Gastroesophageal sphincter (tissue), 4 donors: Measurements from ENCODE around the genes RNLS, LIPM and IFIT3.

DNA sequence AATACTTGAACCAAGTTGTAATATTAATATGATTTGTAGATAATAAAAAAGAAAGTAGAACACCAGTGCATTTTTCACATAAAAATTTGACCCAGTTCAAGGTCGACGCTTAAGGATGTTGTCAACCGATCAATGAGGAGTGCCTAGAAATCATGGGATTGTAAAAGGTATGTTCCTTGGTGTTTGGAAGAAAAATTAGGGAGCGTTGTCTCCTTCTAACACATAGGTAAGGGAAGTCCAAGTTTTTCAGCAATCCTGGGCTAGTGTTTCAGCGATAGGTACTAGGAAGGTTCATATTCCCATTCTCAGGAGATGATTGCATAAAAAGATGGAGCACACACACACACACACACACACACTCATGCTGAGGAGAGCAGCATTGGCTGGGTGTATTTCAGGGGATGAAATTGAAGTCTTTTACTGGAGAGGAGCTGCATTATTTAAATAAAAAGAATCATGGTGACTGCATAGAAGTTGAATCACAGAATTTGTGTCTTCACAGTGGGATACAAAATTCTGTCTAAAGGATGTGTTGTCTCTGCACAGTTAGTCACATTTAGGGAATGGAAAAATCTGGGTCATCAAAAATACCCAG is 10.7 kb downstream of the PAPSS2 start:
- PRO-cap: no peak
- RAMPAGE, long total RNA, 4 experiments: no peak in any of the 4 experiments

GRCh38 chr10:87693995-87694515 is 34.4 kb downstream of the PAPSS2 start:
- PRO-cap: no peak
- RAMPAGE, long total RNA, 4 experiments: no peak in any of the 4 experiments

GRCh38 chr10:87871857-87872305 is 8.5 kb downstream of the PTEN start:
- PRO-cap: no peak
- RAMPAGE, long total RNA, 4 experiments: no peak in any of the 4 experiments

GRCh38 chr10:87883372-87883813 is 20.0 kb downstream of the PTEN start:
- PRO-cap: no peak
- RAMPAGE, long total RNA, 4 experiments: no peak in any of the 4 experiments

DNA sequence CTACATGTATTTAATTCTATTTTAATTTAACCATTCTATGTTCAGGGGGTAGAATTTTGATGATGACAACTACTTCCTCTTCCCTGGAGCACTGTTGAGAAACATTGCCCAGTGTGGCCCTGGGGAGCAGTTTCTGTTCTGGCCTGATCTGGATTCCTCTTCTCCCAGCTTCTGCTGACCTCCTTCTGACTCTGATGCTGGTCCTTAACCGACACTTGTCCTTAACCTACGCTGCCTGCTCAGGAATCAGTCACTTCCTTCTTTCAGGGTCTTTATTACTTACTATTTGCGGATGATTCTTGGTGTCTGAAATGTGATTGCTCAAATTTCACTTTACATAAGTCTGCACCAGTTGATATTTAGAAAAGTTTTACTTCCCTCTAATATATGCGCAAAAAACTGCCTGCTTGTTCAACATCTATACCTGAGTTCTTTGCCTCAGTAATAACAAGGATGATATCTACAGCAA is 164.1 kb downstream of the PTEN start:
- PRO-cap: unidirectional peak, minus-strand start at position 196 of the sequence
- RAMPAGE, long total RNA, 4 experiments: no peak in any of the 4 experiments

DNA sequence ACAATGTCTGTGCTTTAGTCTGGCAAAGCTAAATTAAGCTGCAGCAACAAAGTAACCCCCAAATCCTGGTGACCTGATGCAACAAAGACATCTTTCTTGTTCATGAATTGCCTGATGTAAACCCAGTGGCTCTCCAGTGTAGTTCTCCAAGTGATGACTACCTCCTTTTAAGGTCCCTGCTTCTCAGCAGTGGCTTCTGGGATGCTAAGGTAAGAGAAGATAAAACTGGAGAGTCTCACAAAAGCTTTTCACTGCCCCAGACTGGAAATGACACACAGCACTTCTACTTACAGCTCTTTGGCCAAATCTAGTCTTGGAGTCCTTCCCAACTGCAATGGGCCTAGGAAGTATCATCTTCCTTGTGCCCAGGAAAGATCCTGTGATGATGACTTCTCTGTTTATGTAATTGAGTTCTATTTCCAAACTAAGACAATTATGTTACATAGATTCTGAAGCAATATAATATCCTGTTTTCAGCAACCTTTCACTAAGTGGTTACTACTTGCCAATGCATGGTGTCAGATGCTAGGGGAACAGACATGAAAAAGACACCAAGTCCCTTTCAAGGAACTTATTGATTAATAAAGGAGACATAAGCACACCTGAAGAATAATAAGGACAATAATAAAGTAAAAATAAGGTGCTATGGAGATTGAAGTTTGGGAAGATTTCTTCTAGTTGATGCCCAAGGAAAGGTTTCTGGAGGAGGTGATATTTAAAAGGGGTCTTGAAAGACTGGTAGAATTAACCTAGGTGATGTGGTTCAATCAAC is 234.1 kb downstream of the PTEN start:
- PRO-cap: no peak
- RAMPAGE, long total RNA, 4 experiments: no peak in any of the 4 experiments

GRCh38 chr10:88113139-88113715 is 249.8 kb downstream of the PTEN start:
- PRO-cap: no peak
- RAMPAGE, long total RNA, 4 experiments: no peak in any of the 4 experiments

GRCh38 chr10:88152774-88153412 is 289.5 kb downstream of the PTEN start:
- PRO-cap: no peak
- RAMPAGE, long total RNA, 4 experiments: no peak in any of the 4 experiments

- PRO-cap: no peak
- RAMPAGE, long total RNA, 4 experiments: no peak in any of the 4 experiments
Observed at GRCh38 chr10:88245942-88246519, 337.1 kb downstream of the RNLS start.

DNA sequence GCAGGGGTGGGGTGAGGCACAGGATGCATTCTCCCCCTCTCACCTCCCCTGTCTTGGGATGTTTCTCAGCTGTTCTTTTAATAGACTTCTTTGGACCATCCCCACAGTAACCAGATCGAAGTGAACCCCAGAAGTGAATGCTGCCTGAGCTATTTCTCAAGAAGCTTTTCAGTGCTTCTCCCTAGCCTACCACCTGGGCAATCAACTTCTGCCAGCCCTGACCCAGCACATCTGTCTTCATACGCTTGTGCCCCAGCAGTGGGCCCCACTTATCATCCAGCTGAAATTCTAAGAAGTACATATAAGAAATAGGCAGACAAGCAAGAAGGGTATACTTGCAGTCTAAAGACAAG is 83.6 kb downstream of the RNLS start:
- PRO-cap: no peak
- RAMPAGE, long total RNA, 4 experiments: no peak in any of the 4 experiments

DNA sequence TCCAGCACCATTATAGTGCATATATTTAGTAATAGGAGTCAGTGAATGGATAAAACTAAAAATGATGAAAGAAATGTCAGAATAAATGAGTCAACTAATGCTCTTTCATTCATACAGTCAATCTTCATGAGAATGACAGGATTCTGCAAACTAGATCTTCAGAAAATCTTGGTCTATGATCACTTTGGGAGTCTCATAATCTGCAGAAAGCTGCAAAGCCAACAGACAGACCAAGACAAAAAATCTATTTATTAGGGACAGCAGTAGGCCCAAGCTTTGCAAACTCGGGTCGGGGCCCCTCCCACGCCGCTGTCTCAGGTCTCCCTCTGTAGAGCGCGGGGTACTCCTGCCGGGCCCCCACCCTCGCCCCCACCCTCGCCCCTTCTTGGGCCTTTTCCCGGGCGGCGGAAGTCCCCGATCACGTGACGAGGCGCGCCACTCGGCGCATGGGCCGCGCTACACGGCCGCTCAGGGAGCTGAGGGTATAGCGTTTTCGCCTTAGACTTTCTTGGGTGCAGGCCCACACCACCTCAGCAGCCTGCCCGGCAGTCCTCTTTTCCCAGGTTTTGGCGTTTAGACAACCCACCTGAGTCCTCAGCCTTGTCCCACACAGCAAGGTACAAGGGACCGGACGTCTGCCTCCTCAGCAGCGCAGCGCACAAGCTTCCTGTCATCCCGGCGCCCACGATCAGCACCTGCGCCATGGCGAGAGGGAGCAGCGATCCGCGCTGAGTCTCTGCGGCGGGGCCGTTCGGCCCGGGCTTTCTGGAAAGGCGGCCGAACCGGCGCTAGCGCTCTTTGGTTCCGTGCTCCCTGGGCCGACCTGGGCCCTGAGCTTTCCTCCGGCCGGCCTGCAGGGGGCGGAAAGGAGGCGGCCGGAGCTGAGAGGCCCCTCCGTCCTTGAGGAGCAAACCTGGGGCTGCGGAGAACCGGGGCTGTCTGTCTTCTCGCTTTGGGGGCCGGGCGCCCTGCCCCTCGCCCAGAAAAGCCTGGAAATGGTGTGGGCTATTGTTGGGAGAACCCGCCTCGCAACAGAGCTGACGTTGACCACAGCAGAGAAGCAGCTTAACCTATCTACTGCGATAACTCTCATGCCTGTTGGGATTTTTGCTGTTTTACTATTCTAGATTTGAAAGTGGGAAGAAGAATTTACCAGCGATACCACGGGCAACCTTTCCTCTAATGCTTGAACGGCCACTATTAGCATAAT is at the start of gene RNLS:
RNLS (minus strand) TSS at position 832 of the 1,210 bp plus-strand sequence.
- PRO-cap: unidirectional peak, plus-strand start at position 456 of the sequence; bidirectional peak, plus-strand start at position 731 of the sequence, minus-strand start at position 765 of the sequence; bidirectional peak, plus-strand start at position 1,034 of the sequence, minus-strand start at position 832 of the sequence
- RAMPAGE, long total RNA, 4 experiments: start-site peak on the plus strand in 1 of 4 experiments, centred at position 446 of the sequence, 28 reads per replicate; start-site peak on the minus strand in 3 of 4 experiments, centred at positions 733 to 832 of the sequence, 7 to 23 reads per replicate

GRCh38 chr10:88802609-88802990 is at the start of gene LIPM:
Gene LIPM (plus strand): TSS chr10:88802730.
- PRO-cap: no peak
- RAMPAGE, long total RNA, 4 experiments: no peak in any of the 4 experiments

DNA sequence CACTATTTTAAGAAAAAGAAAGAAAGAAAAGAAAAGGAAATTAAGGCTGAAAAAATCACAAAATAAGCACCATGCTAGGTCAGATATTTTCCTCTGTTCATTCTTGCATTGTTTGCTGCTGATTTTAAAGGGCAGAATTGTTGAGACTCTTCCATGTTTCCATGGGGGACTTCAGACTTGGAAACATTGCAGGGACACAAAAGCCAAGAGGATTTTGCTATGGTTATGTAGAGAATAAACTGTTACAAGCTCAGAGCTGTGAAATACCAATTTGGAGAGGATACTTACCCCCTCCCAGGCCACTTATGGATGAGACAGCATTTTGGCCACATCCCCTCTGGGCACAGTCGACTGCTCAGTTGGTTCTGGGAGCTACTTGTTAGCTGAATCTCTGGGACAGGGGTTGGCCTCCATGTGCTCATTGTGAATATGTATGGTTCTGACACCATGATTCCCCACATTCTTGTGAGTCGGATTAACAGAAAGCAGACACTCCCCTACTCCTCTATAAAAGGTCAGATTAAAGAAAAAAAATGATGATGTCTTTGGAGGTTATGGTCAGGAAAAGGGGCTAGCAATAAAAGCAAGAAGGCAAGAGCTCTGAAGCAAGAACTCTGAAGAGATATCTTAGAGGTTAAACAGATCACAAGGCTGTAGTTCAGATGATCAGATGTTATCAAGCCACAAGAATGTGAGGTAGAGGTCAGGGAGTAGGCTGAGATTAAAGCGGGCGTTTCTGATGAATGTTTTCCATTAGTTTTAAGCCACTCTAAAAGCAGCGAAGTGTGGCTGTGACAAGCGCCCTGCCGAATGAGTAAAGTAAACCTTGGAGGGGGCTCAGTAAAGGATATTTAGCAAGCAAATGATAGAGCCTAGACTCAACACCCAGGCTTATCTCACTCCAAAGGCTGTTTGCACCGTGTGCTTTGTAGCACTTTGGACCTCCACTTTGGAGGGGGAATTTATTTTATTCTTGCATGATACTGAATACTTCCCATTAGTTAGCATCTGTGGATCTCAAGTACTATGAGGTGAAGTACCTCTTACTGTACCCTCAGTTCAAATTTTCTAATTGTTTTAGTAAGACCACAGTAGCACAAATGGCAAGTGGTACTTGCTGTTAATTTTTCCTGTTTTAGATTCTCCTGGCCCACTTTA is 17.2 kb downstream of the STAMBPL1 start:
- PRO-cap: no peak
- RAMPAGE, long total RNA, 4 experiments: no peak in any of the 4 experiments

- PRO-cap: no peak
- RAMPAGE, long total RNA, 4 experiments: no peak in any of the 4 experiments
Observed at GRCh38 chr10:88940378-88940751, 12.2 kb downstream of the ACTA2 start.

- PRO-cap: no peak
- RAMPAGE, long total RNA, 4 experiments: no peak in any of the 4 experiments
Observed at GRCh38 chr10:88944845-88945312, 7.7 kb downstream of the ACTA2 start.

DNA sequence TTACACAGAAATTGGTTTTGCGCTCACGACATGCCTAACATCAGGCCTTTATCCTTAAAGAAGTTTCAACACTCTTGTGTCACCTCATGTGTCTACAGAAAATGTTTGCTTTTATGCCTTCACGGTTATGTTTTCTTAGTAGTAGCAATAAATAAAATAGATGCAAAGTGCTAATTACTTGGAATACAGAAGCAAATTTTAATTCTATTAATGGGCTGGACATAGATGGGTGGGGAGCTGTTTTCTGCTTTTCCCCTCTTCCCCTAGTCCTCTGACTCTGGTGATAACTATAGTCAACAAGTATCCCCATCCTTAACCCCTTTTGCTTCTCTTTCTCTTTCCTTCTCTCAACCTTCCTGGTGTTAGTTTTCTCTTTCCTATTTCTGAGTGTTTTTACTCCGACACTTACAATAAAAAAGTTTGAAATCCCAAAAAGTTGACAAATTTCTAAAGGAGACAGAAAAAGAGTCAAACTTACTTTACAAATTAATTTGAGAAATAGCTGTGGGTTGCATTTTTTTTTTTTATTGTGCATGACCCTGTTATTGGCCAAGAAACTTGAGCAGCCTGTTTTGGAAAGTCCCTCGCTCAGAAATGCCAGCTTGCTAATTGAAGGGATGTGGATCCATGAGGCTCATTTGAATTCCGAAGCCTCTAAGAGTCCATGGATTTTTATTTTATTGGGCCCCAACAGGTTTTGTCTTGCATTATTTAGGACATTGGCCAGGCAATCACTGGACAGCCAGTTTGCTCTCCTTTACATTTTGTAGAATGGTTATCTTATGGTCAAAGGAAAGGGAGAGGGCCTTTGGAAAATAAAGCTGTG is 2.4 kb downstream of the FAS start:
- PRO-cap: unidirectional peak, minus-strand start at position 273 of the sequence; unidirectional peak, plus-strand start at position 637 of the sequence
- RAMPAGE, long total RNA, 4 experiments: no peak in any of the 4 experiments

GRCh38 chr10:89270119-89270542 is 18.6 kb upstream of the LIPA start:
- PRO-cap: no peak
- RAMPAGE, long total RNA, 4 experiments: no peak in any of the 4 experiments

GRCh38 chr10:89327540-89328647 is at the start of gene IFIT3:
Gene IFIT3 (plus strand): TSS chr10:89327997.
- PRO-cap: bidirectional peak, plus-strand start at chr10:89327983, minus-strand start at chr10:89327829; bidirectional peak, plus-strand start at chr10:89328369, minus-strand start at chr10:89328088
- RAMPAGE, long total RNA, 4 experiments: start-site peak on the plus strand in 3 of 4 experiments, at chr10:89327958-89328004 at its widest, 23 to 111 reads per replicate

- PRO-cap: bidirectional peak, plus-strand start at chr10:89332529, minus-strand start at chr10:89332424
- RAMPAGE, long total RNA, 4 experiments: start-site peak on the plus strand in 1 of 4 experiments, at chr10:89332482-89332619 at its widest, 50 reads per replicate
Observed at GRCh38 chr10:89331983-89332814, 4.4 kb downstream of the IFIT3 start.

DNA sequence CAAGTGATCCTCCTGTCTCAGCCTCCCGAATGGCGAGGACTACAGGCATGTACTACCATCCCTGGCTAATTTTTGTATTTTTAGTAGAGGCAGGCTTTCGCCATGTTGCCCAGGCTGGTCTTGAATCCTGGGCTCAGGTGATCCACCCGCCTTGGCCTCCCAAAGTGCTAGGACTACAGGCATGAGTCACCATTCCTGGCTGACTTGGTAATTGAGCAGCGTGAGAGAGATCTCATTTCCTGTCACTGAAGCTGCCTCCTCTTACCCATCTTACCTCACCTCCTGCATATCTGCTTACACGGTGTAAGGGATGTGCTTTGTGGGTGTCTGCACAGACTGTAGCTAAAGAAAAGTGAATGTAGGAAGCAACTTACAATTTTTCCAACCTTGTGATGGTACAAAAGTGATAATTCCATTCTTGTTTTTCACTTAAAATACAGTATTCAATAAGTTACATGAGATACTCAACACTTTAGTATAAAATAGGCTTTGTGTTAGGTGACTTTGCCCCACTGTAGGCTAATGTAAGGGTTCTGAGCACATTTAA is 9.8 kb downstream of the IFIT3 start:
- PRO-cap: no peak
- RAMPAGE, long total RNA, 4 experiments: no peak in any of the 4 experiments